Airway epithelial cell (primary cell): ENCODE measurements around a stretch of chr10.

- RAMPAGE, long total RNA: no peak
These were observed 265.9 kb downstream of the CAMK1D start for GRCh38 chr10:12615304-12615606.

DNA sequence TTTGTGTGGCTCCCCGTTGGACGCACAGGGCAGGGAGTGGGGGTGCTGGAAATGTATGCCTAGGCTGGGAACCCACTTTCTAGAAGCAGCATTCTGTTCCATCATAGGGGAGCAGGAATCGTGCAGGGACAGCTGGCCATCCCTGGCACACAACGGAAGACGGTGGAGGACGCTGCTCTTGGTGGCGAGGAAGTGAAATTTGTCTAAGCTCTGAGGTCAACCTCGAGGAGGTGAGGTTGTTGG is 299.5 kb downstream of the CCDC3 start:
- RAMPAGE, long total RNA: no peak

GRCh38 chr10:12710624-12711706 is 290.5 kb downstream of the CCDC3 start:
- RAMPAGE, long total RNA: no peak

GRCh38 chr10:12720362-12720770 is 281.1 kb downstream of the CCDC3 start:
- RAMPAGE, long total RNA: no peak

DNA sequence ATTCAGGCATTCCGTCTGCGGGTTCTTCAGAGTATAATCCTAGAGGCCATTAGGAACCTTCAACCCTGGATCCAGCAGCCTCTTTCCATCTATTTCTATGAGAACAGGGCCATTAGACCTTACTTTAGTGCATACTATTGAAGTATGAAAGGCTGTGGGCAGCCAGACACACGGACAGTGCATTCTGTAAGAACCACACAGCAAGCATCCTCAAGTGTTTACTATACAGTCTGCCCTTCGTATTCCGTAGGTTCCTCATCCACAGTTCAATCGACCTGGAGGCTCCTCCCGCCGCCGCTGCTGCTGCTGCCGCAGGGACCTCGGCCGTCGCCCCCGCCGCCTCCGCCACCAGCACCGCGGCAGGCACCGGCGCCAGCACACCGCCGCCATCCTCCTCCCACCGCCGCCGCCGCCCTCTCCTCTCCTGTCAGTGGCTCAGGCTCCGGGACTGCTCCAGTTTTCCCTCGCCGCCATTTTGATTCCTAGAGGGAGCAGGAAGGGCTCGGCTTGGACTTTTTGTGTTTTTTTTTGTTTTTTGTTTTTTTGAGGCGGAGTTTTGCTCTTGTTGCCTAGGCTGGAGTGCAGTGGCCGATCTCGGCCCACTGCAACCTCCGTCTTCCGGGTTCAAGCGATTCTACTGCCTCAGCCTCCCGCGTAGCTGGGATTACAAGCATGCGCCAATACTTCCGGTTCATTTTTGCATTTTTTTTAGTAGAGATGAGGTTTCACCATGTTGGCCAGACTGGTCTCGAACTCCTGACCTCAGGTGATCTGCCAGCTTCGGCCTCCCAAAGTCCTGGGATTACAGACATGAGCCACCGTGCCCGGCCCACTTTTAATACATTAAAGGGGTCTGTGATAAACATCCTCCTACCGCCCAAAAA is 3.0 kb upstream of the MCM10 start:
- RAMPAGE, long total RNA: no peak

GRCh38 chr10:13161755-13162419 is 529 bp downstream of the MCM10 start:
- RAMPAGE, long total RNA: no peak

GRCh38 chr10:13173665-13174075 is 12.3 kb downstream of the MCM10 start:
- RAMPAGE, long total RNA: no peak

GRCh38 chr10:13646069-13646931 is 59.5 kb downstream of the PRPF18 start:
- RAMPAGE, long total RNA: no peak

GRCh38 chr10:13686227-13686729 is 99.5 kb downstream of the PRPF18 start:
- RAMPAGE, long total RNA: no peak

DNA sequence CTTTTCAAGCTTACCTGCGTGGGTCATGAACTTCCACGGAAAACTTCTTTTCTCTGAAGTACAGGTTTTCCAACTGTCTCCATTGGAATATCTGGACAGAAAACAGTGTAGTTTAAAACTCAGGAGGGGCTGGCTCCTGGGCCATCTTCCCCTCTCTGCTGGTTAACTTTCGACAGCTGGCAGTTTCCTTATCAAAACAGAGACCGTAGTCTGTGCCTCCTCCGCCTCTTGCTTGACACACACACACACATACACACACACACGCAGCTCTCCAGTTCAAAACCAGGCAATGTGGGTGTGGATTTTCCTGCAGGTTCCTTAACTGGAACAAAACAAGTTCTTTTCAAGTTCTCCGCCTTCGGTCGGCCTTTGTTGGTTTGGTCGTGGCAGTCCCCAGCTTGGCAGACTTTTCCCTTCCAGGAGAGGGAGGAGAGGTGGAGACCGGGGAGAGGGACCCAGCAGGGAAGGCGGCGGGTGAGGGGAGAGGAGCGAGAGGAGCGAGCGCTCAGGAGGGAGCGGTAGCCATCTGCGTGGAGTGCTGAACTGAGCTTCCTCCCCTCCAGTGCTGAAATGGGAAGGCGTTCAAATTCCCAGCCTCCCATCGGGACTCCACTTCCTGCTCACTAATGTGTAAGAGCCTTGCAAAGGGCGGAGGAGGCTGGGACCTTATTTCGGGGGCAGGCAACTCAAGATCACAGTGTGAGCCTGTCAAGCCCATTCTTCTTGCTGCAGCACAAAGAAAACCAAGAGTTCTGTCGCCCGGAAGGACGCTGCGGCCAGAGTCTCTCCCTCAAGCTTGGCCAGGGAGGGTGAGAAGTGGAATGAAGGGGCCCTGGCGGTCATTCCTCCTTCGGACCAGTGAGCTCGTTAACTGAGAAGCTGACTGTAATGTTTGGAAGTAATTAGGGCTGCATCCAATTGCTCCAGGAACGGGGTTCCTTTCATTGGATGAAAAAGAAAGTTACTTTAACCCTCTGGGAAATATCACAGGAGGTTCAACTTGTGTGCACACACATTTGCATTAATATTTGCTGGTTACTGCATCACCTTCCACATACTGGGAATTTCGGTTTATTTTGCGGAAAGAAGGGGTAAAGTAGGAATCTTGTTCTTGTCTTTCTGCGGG is 120.6 kb downstream of the PRPF18 start:
- RAMPAGE, long total RNA: no peak

DNA sequence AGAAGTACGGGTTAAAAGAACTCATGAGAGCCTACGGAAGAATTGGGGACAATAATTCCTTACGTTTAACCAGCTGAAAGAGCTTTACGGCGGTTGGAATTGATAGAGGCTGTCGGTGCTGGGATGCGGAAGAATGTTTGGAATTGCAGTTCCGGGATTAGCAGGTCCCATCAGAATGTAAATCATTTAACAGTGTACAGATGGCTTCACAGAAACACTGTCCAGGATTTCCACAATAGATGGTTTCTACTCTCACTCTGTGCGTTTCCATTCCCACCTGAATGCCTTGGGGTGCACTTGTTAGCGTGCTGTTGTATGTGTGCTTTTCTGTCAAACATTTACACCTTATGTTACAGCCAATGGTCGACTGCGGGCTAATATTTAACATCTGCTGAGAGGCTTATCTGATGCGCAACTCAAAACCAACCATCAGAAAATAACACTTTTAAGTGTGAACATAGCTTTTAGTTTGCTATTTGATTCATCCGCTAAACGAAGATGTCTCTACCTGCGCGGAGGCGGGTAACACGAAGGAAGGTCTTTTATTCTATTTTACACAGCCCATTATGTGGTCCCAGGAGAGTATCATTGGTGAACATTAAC is 178.9 kb downstream of the PRPF18 start:
- RAMPAGE, long total RNA: no peak

- RAMPAGE, long total RNA: no peak
These were observed 286.4 kb downstream of the PRPF18 start for GRCh38 chr10:13873244-13873532.

GRCh38 chr10:13882185-13882894 is 295.6 kb downstream of the PRPF18 start:
- RAMPAGE, long total RNA: no peak

GRCh38 chr10:13889089-13889441 is 302.3 kb downstream of the PRPF18 start:
- RAMPAGE, long total RNA: no peak

DNA sequence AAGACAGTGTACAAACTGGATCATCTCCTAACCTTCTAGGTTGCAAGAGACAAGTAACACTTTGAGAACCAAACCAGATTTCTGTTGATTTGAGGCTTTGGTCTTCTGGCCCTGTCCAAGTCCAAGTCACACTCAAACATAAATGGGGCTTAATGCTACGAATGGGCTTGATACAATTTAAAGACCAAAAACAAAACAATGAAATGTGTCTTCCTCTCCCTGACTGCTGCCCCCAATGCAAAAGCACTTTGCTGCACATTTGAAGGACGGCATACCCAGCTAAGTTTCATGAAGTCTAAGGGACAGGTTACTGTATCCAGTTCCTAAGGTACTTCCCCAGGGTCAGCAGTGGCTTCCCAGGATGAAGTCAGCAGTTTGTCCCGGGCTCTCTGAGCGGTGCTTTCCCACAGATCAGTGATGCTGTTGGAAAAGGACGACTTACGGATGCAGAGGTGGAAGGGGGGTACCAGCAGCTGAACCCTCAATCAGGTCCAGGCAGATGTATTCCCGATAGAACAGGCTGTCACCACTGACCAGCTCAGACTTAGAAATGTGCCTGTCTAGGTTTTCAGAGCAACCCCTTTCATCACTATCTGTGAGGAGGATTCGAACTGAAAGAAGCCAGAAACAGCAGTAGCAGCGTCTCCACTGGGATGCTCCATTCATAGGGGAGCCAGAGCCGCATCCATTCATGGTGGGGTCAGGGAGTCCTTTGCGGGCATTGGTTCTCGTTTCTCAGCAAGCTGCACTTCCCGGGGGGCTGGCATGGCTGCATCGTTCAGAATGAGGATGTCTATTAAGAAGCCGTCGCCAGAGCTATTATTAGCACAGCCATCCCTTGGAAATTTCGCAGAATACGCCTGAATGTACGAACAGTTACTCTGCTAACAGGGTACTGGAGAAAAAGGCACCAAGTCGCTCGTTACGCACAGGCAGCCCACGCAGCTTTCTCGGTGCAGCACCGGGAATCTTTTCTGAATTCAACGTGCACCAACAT is 303.6 kb downstream of the PRPF18 start:
- RAMPAGE, long total RNA: no peak

GRCh38 chr10:13956715-13957448 is 370.1 kb downstream of the PRPF18 start:
- RAMPAGE, long total RNA: no peak

- RAMPAGE, long total RNA: no peak
These were observed 339.4 kb downstream of the FRMD4A start for GRCh38 chr10:13991415-13991669.

GRCh38 chr10:14022018-14022657 is 308.6 kb downstream of the FRMD4A start:
- RAMPAGE, long total RNA: no peak

DNA sequence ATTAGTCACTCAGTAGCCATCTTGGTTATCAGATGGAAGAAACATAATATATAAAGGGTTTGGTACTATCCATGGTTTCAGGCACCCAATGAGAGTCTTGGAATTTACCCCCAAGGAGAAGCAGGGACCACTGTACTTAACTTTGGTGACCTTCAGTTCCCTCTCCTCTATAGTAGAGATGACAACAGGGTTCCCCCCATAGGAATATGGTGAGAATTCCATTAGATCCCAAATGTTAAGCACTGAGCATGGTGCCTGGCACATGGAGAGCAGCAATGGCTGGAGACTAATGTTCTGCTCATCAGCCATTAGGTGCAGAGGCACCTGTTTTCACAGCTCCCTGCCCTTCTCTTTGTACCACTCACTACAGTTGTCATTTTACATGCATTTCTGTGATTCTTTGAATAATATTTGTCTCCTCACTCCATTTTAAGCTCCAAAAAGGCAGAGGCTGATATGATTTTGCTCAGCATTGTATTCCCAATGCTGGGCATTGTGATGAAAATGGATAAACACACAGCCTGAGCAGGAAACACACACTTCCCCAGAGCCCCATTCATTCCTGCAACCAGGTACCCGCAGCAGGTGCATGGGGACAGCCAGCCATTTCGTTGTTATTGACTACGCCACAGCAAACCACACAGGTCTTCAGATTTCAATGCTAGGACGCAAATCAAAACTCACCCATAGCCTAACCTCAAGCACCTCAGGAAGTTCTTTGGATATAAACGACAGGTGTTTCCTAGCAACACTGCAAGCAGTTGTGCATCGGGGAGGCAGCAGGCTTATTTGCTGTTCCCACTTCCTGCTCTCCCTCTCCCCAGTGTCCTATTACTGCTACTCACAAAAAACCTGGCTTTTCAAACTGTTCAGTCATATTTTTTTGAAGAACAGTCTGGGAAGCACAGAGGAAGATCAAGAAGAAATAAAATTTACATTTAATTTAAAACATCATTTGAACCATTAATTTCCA is 176.2 kb upstream of the FRMD4A start:
- RAMPAGE, long total RNA: no peak

DNA sequence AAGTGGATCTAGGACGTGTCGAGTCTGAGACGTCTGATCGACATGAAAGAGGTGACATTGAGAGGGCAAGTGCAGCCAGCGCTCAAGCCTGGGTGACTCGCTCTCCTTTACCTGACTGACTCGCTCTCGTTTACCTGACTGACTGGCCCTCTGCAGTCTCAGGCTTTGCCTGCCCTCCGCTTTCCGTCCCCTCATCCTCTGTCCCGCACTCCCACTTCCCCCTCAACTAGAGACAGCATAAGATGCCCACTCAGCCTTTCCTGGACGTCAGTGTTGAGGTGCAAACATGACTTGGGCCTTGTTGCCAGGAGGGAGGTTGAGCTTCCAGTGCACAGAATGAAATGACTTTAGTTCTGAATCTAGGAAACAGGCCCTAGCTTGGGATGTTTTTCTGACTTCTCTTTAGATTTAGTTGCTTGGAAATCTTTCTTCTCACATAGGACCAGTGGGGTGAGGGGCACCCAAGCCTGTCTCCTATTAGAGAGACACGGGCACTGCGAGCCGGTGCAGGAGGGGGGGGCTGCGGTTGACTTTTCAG is 202.8 kb upstream of the FRMD4A start:
- RAMPAGE, long total RNA: no peak